Glomerular endothelial cell (primary cell): ENCODE results near the genes NDUFV2 and RALBP1.

DNA sequence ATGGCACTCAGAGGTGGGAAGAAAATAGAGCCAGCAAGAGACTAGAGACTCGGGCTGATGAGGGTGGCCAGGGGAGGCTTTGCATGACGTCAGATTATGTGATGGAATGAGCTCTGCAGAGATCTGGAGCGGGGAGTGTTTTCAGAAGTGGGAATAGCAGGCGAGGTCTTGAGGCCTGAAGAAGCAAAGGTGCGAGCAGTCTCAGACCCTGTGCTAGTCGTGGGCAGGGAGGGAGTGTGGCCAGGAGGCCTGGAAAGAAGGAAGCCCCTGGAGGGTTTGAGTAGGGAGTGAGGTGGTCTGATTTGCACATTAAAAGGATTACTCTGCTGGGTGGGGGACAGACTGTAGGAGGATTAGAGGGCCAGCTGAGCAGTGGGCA, 11.9 kb downstream of the MTCL1 start:
- RAMPAGE, long total RNA, result no peak

- RAMPAGE, long total RNA, result no peak
Measured at GRCh38 chr18:8890945-8891448, 185.6 kb downstream of the MTCL1 start.

- RAMPAGE, long total RNA, result start-site peak on the plus strand at chr18:9102622-9102749, 2,137 and 1,743 reads in 2 replicates
Measured at GRCh38 chr18:9102581-9103403, at the start of gene NDUFV2. Gene NDUFV2, plus strand, starts transcription at chr18:9102699.

- RAMPAGE, long total RNA, result no peak
Measured at GRCh38 chr18:9103404-9103978, 992 bp downstream of the NDUFV2 start.

DNA sequence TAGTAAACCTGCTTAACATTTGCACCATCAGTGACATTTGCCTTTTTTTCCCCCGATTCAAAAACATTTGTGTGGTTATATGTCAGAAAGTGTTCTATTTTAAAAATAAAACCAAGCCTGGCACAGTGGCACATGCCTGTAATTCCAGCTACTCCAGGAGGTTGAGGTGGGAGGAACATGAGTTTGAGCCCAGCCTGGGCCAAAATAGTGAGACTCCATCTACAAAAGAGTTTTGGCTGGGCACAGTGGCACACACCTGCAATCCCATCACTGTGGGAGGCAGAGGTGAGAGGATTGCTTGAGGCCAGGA, 9.5 kb downstream of the ANKRD12 start:
- RAMPAGE, long total RNA, result no peak

DNA sequence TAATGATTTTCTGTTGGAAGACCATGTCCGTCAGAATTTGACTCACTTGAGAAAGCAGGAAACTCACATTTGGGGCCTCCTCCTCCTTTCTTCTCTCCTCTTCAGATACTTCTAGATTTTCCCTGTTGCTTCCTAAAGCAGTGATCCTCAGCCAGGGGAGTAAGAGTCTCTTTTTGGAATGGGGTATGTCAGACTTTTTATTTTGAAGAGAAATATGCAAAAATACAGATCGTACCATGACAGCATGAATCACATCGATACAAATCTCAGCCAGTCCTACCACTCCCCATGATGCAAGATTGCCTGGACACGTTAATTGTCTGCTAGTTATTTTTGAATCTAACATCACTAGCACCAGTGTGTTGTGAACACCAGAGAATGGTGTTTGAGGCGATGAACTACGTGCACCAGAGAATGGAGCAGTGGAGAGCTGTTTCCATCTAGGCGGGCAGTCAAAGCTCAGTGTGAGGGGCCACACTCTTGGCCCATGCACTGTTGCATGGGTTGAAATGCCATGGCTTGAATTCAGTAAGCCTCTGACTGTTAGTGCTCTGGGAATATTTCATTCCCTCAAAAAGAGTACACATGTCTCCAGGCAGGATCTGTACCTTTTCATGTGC, 46.4 kb upstream of the RALBP1 start:
- RAMPAGE, long total RNA, result no peak

DNA sequence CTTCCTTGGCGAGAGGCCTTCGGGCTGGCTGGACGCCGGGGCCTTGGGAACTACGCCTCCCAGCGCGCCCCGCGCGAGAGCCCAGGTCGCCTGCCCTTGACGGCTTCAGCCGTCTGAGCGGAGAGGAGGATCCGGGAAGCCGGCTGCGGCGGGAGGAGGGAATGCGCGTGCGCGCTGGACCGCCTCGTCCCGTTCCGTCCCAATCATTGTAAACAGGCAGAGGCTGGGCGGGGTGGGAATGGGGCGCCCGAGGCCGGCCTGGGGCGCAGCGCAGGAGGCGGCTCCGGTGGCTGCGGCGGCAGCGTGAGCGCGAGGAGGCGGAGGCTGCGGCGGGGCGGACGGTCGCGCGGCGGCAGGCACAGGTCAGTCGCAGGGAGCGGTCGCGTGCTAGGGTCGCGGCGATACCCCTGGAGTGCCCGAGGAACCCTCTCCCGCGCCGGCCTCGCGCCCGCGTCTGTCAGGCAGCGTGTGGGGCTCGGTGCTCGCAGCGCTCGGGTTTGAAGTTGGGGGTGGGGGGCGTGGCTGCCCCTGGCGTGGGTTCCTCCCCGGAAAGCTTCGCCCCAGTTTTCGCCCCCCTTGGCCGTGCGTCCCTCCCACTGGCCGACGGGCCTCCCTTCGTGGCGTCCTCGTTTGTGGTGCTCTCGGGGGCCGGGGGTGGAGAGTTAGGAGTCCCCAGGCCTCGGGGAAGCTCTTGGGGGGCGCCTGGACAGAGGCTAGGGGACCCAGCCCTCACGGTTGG, at the start of gene RALBP1:
TSS of gene RALBP1 (plus strand) at position 184 of the 739 bp plus-strand sequence.
- RAMPAGE, long total RNA, result start-site peak on the plus strand centred at position 301 of the sequence, 67 bp wide, 79 and 55 reads in 2 replicates

DNA sequence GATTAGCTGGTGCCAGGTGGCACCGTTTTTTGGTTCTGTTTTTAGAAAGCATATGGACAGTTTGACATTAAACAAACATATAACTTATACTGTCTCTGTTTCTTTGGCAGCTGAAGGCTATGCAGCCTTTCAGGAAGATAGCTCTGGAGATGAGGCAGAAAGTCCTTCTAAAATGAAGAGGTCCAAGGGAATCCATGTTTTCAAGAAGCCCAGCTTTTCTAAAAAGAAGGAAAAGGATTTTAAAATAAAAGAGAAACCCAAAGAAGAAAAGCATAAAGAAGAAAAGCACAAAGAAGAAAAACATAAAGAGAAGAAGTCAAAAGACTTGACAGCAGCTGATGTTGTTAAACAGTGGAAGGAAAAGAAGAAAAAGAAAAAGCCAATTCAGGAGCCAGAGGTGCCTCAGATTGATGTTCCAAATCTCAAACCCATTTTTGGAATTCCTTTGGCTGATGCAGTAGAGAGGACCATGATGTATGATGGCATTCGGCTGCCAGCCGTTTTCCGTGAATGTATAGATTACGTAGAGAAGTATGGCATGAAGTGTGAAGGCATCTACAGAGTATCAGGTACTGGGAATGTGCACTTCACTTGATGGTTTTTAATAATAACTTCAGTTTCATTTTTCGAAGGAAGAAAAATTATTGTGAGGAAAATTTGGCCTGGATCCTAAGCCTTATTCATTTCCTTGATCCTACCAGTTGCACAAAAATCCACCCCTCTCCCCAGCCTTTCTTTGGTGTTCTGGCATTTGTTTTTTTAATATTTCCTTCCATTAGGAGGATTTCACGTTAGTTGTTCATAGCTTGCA, 41.6 kb downstream of the RALBP1 start:
- RAMPAGE, long total RNA, result no peak

DNA sequence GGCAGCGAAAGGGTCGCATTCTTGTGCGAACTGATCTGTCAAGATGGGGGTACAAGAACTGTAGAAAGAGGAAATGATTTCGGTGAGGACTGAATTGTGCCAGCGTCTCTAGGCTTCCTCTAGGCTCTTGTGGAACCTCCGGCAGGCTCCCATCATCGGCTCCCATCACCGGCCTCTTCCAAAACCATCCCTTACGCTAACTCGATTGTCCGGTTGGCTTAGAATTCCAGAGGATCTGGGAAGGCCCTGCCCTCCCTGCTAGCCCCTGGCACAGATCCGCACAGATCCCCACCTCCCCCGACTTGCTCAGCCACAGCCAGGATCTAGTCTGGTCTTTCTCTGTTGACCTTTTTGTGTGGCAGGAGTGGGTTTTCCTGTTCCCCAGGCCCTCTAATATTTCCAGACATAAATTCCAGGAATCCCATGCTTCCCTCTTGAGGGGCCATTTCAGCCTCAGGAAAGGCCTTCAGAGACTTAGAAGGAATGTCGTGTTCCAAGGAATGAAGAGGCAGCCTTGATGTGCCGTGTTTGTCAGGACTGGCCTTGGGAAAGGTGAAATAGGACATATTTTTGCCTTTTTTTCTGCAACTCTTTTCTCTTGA, 1.4 kb downstream of the RAB31 start:
- RAMPAGE, long total RNA, result no peak

DNA sequence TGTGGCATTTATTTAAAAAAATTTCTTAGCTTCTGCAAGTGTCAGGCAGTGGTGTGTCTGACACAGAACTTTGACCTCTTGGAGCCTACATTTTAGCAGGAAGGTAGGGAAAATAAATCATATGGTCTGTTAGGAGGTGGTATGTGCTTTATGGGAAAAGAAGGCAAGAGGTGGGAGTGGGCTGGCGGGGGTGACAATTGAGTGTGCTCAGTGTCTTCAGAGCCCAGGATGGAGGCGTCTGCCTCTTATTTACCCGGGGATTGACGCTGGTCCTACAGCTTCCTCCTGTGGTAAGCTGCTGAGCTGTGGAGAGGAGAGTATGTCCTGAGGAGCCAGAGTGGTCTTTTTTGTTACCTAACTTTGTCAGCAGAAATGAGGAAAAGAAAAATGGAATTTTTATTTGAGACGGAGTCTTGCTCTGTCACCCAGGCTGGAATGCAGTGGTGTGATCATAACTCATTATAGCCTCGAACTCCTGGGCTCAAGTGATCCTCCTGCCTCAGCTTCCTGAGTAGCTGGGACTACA, 8.3 kb downstream of the RAB31 start:
- RAMPAGE, long total RNA, result no peak

DNA sequence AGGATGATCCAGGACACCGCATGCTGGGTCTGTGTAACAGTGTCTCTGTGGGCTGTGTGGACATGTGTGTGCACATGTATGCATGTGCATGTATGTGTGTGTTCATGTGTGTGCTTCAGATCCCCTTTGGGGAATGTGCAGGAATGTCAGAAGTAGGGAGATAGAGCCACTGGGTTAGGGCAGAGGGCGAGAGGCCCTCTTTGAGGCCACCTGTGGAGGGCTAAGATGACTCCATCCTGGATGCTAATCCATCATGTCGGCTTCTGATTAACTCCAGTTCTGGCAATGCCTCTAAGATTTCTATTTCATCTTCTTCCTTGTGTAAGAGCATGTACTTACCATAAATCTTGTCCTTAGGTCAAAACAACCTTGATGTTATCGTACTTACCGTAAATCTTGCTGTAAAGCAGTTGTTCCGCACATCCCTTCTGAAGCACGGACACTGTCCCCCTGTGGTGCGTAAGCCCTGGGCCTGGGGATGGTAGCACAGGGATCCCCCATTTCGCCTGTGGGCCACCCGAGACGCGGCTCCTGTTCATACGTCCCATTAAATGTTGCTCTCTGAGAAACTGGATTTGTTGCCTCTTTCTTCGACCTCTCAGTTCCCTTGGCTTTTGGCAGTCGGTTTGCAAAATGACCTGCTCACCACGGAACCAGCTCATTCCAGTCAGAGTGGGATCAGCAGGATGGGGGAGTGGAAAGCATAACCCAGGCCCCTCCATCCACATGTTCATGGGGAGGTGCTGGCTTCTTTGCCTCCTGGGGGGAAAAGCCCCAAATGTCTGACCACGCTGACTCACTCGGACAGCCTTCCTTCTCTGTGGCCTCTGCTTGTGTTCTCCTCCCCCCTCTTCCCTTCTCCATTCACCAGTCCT, 49.7 kb downstream of the RAB31 start:
- RAMPAGE, long total RNA, result no peak

DNA sequence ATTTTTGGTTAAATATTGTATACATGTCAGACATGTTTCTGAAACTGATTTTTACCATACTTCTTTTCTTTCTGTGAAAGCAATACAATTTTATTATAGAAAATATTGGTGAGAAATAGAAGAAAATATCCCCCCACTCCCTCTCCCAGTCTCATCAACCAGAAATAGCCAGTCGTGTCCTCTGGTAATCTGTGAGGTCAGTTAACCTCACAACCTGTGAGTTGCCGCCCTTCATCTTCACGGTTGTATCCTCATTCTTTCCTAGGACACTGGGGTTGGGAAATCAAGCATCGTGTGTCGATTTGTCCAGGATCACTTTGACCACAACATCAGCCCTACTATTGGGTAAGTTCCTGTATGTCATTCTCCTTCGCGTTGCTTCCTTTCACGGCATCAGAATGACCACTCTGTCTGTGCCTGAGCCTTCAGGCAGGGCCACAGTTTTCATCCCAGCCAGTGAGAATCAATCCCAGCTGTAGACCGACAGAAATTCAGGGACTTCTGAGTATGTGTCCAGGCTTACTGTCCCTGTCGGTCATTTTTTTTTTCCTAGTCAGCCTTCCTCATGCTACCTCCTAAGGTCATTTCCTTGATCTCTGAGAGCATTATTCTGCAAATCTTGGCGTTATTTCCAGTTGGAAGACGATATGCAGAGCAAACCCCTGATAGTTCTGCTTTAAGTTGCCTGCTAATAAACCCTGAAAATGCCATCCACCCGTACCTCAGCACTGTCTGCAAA, 67.1 kb downstream of the RAB31 start:
- RAMPAGE, long total RNA, result no peak

DNA sequence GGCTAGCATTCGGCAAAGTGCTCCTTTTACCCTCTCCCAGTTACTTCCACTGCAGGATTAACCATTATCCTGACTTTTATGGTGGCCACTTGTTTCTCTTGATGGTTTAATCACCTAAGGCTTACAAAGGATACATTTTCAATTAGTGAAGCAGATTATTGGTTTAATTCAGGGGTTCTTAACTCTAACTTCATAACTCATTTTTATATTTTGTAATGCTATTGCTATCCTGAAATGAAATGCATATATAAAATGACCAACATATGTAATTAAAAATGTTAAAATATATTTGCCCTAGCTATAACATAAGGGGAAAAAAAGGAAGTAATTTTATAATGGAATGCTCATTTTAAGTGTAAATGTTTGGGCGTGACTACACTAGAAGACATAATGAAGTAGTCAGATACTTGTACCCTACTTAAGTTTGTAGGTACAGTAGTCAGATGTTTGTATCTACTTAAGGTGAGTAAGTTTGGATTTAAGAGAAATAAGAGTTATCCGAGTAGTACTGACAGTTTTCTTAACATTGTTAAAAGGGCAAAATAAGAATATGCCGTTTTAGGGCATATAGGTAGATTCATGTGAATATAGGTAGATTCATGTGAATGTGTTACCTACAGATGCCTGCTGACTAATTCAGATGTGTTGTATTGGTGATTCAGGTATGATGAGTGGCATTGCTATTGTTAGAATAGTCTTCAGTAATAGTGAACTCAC, 14.7 kb downstream of the VAPA start:
- RAMPAGE, long total RNA, result no peak

GRCh38 chr18:9950606-9951145, 36.9 kb downstream of the VAPA start:
- RAMPAGE, long total RNA, result no peak

- RAMPAGE, long total RNA, result no peak
Measured at GRCh38 chr18:10049589-10049984, 135.8 kb downstream of the VAPA start.

- RAMPAGE, long total RNA, result no peak
Measured at GRCh38 chr18:10453095-10453573, 1.3 kb upstream of the APCDD1 start.

GRCh38 chr18:10476274-10476603, 21.8 kb downstream of the APCDD1 start:
- RAMPAGE, long total RNA, result no peak

DNA sequence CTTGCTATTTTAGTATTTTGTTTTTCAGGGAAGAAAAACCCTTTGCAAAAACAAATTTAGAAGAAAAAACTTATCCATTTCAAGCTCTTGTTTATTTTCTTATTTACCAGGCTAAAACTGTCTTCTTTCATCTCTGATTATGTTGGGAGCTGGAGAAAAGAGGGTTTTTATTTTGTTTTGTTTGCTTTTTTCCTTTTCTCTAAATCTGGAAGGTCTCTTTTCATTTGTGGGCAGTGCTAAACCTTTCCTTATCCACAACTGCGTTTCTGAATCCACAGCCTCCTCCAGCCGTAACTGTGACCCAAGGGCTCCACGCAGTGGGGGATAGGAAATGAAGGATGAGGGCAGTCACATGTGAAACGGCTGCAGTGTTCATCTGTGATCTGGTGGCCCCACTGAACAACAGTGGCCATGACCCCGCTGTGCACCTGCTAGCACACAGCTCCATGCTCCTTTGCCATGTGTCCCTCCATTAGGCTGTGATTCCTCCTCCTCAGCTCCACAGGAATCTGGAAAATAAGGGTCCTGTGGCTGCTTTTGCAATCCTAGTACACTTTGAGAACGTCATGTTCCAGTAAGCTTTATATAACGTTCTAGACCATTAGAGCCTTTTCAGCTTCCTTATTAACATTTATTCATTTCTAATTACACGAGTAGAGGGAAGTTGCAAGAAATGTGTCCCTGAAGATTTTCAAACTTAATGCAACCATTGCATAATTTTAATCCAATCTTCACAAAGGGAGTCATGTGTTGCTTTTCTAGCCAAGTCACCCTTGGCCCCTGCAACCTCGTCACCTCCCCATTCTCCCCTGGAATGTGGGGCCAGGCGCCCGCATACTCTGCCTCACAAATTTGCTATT, 7.2 kb upstream of the NAPG start:
- RAMPAGE, long total RNA, result no peak

DNA sequence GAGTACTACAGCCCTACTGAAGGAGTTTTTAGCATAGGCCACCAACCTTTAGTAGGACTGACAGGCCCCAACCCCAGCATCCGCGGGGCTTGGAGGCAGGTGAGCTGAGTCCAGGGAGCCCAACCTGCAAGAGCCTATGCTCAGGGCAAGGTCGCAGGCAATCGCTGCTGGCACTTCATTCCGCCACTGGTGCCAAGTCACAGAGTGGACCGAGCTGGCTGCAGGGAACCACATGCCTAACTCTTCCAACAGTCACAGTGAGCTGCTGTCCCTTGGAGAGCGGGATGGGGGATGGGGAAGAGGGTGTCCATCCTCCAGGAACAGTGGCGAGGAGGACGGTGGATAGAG, 2.9 kb downstream of the PIEZO2 start:
- RAMPAGE, long total RNA, result no peak

DNA sequence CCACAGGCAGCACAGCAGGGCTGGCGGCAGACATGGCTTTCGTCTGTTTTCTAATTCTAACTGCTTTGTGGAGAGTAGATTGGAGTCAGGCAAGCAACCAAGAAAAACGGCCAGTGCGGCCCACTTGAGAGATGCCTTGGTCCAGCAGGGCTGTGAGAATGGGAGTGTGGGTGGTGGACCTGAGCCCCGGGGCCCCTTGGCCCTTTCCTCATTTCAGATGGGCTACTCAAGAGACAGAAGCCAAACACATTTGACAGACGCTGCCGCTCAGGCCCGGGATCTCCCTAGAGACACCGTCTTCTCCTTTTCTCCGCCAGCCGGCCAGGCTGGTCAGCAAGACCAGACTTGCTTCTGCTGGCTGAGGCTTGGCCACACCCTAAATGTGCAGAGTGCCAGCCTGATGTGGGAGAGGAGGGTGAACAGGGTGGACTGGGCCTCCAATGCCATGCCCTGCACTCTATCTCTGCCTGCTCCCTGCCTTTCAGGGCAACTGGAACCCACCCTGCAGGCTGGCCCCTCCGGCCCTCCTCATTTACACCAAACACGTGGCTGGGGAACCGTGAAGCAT, 19.5 kb upstream of the GNAL start:
- RAMPAGE, long total RNA, result no peak